T-cell (primary cell): ENCODE measurements around the genes KLF2, F2RL3, HAUS8 and BABAM1.

GRCh38 chr19:16288393-16288897, 36.2 kb upstream of the KLF2 start:
- PRO-cap, 7 experiments: no peak in any of the 7 experiments

- PRO-cap, 7 experiments: peak in 7 of 7 experiments; most common plus-strand start chr19:16324826 (in 7); most common minus-strand start chr19:16324669 (in 6)
Measured at GRCh38 chr19:16324221-16325191, at the start of gene KLF2. KLF2 (plus strand) TSS chr19:16324826.

GRCh38 chr19:16326275-16326829, 1.7 kb downstream of the KLF2 start:
- PRO-cap, 7 experiments: peak in 6 of 7 experiments; most common plus-strand start chr19:16326342 (in 4); most common minus-strand start chr19:16326637 (in 2)

DNA sequence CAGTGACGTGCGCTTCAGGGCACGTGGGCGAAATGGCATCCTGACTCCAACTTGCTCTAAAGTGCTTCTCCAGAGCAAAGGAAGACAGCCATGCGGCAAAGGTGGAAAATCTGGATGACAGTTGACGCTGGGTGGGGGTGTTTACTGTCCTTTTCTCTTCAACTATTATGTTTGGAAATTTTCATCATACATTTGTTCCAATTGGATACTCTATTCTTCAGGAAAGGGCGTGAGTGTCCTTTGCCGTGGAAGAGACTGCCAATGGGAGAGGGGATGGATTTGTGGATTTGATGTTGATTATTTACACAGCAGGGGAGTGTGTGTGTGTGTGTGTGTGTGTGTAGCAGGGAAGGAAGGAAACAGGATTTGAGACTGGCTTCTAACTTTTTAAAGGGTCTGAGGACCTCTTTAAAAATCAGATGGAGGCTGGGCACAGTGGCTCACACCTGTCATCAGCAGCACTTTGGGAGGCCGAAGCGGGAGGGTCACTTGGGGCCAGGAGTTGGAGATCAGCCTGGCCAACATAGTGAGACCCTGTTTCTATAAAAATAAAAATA, 25.2 kb downstream of the KLF2 start:
- PRO-cap, 7 experiments: no peak in any of the 7 experiments

GRCh38 chr19:16355114-16356157, 30.8 kb downstream of the KLF2 start:
- PRO-cap, 7 experiments: no peak in any of the 7 experiments

DNA sequence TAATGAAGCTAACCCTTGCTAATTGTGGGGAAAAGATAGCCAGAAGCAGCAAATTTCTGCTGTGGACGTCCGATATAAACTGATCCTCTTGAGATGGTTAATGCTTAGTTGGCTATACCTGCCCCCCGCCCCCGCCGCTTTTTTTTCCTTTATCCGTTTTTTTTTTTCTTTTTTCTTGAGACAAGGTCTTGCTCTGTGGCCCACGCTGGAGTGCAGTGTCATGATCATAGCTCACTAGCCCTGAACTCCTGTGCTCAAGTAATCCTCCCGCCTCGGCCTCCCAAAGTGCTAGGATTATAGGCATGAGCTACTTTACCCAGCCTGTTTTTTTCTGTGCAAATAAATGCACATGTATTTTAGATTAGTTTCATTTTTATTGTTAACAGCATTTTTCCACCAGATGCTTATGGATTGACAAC, 882 bp upstream of the CHERP start:
- PRO-cap, 7 experiments: no peak in any of the 7 experiments

GRCh38 chr19:16581988-16582680, 9.9 kb upstream of the SLC35E1 start:
- PRO-cap, 7 experiments: no peak in any of the 7 experiments

- PRO-cap, 7 experiments: peak in 7 of 7 experiments; most common plus-strand start chr19:16588720 (in 2); most common minus-strand start chr19:16588471 (in 4)
Measured at GRCh38 chr19:16588089-16589242, 16.3 kb upstream of the SLC35E1 start.

- PRO-cap, 7 experiments: no peak in any of the 7 experiments
Measured at GRCh38 chr19:16624069-16624615, 3.9 kb downstream of the MED26 start.

DNA sequence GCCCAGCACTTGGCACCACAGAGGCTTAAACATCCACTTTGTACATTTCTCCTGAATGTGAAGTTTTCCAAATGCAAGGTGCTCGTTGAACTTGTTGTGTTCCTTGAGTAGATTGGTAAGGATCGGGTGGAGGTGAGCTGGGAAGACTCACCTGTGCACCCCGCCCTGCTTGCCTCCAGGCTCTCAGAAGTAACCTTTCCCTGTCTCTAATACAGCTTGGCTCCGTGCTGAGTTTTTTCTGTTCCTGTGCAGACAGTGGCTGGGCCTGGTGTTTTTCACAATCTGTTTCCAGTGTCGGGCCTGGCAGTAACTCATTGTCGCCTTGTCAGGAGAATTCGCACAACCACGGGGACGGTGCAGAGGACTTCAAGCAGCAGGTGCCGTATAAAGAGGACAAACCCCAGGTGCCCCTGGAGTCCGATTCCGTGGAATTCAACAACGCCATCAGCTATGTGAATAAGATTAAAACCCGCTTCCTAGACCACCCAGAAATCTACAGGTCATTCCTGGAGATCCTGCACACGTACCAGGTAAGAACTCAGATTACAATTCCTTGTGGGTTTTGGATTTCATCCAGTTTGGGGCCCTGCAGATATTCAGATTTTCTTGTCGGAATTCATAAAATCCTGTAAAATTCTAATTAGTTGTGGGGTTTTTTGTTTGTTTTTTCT, 12.4 kb downstream of the SIN3B start:
- PRO-cap, 7 experiments: no peak in any of the 7 experiments

- PRO-cap, 7 experiments: no peak in any of the 7 experiments
Measured at GRCh38 chr19:16888482-16889362, at the start of gene F2RL3. F2RL3 (plus strand) TSS chr19:16888999.

- PRO-cap, 7 experiments: no peak in any of the 7 experiments
Measured at GRCh38 chr19:16961041-16961801, 65.4 kb downstream of the CPAMD8 start.

- PRO-cap, 7 experiments: peak in 7 of 7 experiments; most common plus-strand start chr19:17075116 (in 6); most common minus-strand start chr19:17075059 (in 7)
Measured at GRCh38 chr19:17074898-17075975, at the start of gene HAUS8. HAUS8 (minus strand) TSS chr19:17075452.

DNA sequence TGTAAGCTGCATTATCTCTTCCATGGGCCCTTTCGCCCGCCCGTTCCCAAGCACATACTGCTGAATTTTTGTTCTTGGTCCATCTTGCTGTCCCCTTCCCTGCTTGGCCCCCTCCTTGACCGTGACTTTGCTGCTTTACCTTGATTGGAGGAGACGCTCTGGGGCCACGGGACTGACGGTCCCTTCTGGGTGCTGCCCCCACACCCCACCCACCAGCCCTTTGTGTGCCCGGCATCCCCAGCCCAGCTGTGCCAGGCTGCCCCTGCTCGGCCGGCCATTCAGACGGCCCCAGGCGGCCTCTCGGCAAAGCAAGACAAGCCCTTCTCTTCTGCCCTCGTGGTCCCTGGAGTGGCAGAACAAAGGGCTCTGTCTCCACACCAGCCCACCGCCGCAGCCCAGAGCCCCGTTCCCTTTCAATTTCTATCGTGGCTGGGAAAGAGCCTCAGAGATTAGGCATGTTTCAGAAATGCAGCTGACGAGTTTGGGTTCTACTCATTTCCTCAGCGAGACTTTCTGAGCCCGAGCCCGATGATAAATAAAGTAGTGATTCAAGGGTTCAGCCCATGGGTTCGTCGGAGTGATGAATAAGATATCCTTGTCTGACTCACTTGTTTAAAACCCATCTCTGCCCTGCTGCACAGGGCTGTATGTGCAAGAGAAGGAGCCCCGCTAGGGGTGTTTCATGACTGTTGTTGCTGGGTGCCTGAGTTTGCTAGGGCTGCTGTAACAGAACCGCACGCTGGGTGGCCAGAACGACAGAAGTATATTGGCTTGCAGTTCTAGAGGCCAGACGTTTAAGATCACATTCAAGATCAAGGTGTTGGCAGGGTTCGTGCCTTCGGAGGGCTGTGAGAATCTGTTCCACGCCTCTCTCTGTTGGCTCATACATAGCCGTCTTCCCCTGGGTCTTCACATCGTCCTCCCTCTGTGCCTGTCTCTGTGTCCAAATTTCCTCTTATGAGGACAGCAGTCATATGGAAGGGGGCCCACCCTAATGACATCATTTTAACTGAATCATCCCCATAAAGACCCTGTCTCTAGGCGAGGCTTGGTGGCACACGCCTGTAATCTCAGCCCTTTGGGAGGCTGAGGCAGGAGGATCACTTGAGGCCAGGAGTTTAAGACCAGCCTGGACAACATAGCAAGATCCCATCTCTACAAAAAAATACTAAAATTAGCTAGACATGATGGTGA, 4.4 kb downstream of the MYO9B start:
- PRO-cap, 7 experiments: peak in 2 of 7 experiments; most common plus-strand start position 789 of the sequence (in 1); most common minus-strand start position 515 of the sequence (in 1)

DNA sequence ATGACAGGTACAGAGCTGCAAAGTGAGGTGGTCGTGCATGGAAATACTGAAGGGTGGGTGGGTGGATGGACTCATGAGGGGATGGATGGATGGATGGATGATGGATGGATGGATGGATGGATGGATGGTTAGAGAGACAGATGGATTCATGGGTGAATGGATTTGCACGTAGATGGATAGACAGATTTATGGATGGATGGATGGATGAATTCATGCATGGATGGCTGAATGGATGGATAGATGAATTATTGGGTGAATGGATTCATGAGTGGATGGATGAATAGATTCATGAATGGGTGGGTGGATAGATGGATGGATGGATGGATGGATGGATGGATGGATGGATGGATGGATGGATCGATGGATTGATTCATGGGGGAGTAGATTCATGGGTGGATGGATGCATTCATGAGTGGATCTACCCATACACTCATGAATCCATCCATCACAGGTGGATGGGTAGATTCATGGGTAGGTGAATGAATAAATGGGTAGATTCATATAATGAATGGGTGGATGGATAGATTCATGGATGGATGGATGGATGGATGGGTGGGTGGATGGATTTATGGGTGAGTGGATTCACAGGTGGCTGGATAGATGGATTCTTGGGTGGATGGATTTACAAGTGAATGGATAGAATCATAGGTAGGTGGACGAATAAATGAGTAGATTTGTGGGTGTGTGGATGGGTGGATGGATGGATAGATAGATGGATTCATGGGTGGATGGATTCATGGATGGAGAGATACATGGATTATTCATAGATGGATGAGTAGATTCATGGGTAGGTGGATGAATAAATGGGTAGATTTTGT, 69.1 kb upstream of the USE1 start:
- PRO-cap, 7 experiments: no peak in any of the 7 experiments

GRCh38 chr19:17187450-17188214, 27.5 kb upstream of the USE1 start:
- PRO-cap, 7 experiments: no peak in any of the 7 experiments

- PRO-cap, 7 experiments: no peak in any of the 7 experiments
Measured at GRCh38 chr19:17243136-17243416, 2.6 kb downstream of the NR2F6 start.

DNA sequence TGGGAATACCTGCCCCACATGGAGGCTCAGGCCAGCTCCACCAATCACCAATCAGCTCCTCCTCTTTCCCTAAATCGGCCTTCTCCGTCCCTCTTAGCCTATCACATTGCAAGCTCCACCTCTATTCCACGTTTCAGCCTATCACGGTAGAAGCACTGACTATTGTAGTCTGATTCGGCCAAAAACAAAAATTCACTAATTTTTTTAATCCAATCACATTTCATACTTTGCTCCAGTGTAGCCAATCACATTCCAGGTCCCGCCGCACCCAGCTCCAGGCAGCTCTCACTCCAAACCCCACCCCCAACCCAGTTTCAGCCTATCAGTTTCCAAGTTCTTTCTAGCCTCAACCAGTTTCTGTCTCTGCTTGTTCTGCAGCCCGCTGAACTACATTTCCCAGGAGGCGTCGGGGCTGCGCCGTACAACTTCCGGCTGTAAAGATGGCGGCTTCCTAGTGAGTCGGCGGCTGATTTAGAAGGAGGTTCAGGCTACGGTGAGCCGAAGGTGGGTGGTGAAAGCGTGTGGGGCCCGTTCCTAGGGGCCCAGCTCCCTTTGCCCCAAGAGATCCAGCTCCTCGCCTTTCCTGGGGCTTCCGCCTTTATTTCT, at the start of gene BABAM1:
Gene BABAM1 (plus strand): TSS at position 420 of the 606 bp plus-strand sequence.
- PRO-cap, 7 experiments: peak in 7 of 7 experiments; most common plus-strand start position 454 of the sequence (in 3)

- PRO-cap, 7 experiments: no peak in any of the 7 experiments
Measured at GRCh38 chr19:17282242-17283154, 797 bp downstream of the ANKLE1 start.

- PRO-cap, 7 experiments: no peak in any of the 7 experiments
Measured at GRCh38 chr19:17315546-17316334, 6.4 kb downstream of the DDA1 start.